Temporal lobe (tissue), 2 donors: ENCODE measurements around the gene ANAPC7.

- RAMPAGE, long total RNA = no peak
Measured at GRCh38 chr12:108622312-108622983, 11.2 kb downstream of the SELPLG start.

DNA sequence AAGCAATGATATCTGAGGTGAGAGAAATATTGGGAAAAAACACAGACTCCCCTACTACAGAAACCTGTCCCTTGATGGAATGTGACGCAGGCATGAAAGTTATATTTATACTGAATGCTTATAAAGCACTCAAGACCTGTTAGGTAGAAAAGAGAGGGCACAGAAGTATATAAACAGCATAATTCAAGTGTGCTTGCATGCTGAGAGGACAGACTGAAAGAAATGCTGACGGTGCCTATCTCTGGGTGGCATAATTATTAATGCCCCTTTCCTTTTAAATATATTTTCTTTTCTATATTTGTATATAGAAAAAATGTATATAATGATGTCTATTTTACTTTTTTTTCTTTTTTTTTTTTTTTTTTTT lies 2.7 kb upstream of the SELPLG start:
- RAMPAGE, long total RNA = no peak

GRCh38 chr12:108685300-108686318 lies 45.7 kb downstream of the CORO1C start:
- RAMPAGE, long total RNA = no peak

DNA sequence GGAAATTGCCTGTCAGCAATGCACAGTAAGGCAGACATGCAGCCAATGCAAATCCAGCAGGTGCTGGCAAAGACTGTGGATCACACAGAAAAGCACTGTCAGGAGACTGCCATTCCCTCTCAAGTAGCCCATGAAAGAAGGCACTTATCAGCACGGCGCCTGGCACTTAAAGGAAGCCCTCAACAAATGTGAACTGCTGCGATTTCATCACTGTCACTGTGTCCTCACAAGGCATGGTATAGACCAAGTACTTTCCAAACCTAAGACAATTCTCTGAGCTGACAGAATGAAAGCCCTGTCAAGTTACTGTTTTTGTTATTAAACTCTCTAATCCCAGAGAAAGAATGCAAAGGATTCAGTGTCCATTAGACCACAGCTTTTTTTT lies 38.9 kb downstream of the CORO1C start:
- RAMPAGE, long total RNA = no peak

GRCh38 chr12:108784212-108784559 lies 52.9 kb upstream of the CORO1C start:
- RAMPAGE, long total RNA = no peak

- RAMPAGE, long total RNA = no peak
Measured at GRCh38 chr12:108807394-108807812, 50.0 kb downstream of the SSH1 start.

DNA sequence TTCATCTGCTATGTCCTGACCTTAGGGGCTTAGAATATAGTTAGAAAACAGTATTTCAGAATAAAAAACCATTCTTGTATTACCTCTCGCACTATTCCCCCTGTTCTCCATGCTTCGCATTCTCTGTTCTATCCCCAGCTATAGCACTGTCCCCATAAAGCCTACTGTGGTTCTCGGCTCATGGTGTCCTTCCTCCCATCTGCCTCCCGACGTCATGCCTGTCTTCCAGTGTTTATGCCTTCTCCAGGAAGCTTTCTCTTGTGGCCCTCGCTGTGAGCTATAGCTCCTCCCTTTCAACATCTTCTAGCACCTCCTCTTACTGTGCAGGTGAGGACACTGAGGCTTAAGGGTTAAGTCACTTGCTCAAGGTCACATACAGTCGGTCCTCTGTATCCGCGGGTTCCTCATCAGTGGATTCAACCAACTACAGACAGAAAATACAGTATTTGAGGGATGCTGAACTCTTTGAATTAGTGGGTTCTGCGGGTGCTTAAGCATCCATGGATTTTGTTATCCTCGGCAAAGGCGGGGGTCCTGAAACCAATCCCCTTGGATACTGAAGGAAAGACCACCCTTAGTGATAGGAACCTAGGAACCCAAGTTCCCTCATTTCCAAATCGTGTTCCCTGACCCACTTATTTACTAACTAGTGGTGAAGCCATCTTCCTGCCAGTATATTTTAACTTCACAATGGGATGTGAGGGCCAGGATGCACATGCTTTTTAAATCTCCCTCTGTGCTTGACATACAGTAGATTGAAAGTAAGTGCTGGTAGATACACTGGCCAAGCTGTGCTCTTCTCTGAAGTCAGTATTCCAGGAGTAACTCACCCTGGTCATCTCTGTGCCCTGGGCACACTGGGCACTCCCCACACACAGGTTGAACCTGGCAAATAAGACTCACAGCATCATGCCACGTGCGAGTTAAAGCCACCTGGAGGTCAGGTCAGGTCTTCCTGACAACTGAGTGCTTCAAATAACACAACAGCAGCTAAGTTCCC lies 23.0 kb downstream of the SSH1 start:
- RAMPAGE, long total RNA = no peak

DNA sequence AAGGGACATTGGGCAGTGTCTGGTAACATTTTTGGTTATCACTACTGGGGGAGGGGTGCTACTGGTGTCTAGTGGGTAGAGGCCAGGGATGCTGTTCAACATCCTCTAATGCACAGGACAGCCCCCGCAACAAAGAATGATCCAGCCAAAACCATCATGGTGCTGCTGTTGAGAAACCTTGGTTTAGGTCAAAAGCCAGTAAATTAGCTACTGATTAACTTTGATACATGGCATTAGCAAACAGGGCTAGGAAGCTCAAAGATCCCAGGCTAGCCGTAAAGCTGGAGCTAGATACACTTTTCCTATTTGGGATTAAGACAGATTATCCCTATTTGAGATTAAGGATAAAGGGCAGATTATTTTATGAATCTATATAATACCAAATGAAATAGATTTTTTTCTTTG lies 8.8 kb downstream of the ALKBH2 start:
- RAMPAGE, long total RNA = no peak

DNA sequence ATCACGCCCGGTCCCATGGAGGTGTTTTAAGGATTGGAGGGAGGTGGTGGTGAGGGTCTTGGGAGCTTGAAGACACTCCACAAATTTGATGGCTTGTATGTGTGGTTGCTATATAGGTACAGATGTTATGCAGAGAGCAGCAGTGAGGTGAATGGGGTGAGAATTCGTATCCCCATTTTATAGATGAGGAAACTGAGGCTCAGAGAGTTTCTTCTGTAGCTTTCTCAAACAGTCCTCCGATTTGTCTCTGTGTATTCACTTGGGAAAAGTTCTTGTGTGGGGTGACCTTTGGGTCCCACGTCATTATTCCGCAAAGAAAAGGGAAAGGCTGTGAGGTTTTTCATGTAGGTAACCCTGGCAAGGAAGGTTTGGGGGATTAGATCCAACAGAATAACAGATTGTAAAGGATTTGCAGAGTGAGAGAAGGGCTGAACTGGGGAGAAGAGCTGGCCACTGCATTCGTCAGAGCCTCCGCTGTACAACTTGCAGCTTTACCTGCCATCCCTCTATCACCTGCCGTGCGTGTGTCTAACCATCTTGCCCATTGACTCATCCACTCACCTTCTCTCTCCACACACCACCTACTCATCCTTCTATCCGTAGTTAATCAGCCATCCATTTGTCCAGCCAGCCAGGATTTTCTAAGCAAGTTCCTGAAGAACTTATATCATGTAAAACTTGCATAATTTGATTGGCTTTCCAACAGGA lies 16.2 kb downstream of the ACACB start:
- RAMPAGE, long total RNA = no peak

DNA sequence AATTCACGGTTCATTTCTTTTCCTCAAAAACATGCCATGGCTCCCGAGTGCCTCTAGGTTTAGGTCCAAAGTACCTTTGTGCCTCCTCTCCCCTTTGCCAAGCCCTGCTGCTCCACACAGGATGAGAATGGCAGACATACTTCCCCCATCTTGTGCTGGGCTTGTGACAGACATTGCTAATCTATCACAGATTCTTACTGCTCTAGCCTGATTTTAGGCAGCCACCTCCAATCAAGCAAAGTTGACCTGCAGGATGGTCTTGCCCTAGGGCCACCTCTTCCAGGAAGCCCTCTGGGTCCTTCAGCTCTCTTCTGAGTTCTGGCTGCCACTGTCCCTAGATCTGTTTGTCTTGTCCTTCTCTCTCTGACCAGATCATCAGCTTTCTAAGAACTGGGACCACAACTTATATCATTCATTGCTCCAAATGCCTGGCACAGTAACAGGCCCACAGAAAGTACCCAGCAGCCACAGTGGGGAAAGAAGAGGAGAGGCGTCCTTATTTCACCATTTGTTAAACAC lies 20.5 kb downstream of the FOXN4 start:
- RAMPAGE, long total RNA = no peak

GRCh38 chr12:109290254-109290509 lies 18.9 kb downstream of the FOXN4 start:
- RAMPAGE, long total RNA = no peak

DNA sequence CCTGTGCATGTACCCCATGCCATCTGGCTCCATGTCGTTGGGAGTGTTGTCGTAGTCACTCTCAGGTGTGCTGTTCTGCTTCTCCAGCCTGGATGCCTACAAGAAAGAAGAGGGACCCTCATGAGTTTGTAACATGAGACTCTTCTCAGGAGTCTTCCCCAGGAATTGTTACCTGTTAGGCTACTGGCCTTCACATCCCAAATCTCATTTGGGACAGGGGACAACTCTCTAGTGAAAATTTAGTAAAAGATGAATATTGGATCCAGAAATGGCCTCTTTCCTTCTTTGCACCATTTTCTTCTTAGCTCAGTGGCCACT lies 39.0 kb downstream of the TCHP start:
- RAMPAGE, long total RNA = no peak

DNA sequence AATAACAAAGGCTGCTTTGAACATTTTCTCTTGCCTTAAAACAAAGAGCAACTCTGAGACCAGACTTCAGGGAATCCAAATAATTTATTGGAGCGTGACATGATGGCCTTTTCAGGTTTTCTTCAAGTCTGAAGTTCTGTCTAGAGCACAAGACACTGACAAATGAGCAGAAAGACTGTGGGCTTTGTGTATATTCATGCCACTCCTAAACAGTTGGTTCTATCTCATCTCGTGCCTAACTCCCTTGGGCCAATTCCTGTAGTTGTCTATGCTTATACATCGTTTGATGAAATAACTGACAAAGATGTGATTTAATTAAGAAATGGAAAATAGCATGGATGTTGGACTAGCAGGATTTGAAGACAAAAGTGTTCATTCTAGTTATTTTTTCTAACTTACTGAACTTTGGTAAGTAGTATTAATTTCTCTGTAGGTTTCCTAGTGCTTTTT lies 47.5 kb downstream of the IFT81 start:
- RAMPAGE, long total RNA = no peak

DNA sequence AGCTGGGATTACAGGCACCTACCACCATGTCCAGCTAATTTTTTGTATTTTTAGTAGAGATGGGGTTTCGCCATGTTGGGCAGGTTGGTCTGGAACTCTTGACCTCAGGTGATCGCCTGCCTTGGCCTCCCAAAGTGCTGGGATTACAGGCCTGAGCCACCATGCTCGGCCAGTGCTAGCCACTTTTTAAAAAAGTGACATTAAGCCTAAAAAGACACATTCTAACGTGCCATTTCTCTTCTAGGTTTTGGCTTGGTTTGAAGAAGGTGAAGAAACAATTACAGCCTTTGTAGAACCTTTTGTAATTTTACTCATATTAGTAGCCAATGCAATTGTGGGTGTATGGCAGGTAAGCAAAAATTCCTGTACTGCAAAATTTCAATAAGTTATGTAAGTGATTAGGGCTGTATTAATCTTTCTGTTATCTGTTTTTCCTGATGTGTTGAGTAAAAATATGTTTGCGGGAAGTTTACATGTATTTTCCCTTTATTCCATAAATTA lies 10.8 kb downstream of the ATP2A2 start:
- RAMPAGE, long total RNA = no peak

GRCh38 chr12:110332916-110333470 lies 51.9 kb downstream of the ATP2A2 start:
- RAMPAGE, long total RNA = no peak

- RAMPAGE, long total RNA = no peak
Measured at GRCh38 chr12:110343085-110343938, 60.2 kb downstream of the ANAPC7 start.

- RAMPAGE, long total RNA = no peak
Measured at GRCh38 chr12:110371090-110372434, 31.9 kb downstream of the ANAPC7 start.

GRCh38 chr12:110403087-110404390 lies at the start of gene ANAPC7:
Gene ANAPC7 (minus strand): TSS chr12:110403708.
- RAMPAGE, long total RNA = no peak

DNA sequence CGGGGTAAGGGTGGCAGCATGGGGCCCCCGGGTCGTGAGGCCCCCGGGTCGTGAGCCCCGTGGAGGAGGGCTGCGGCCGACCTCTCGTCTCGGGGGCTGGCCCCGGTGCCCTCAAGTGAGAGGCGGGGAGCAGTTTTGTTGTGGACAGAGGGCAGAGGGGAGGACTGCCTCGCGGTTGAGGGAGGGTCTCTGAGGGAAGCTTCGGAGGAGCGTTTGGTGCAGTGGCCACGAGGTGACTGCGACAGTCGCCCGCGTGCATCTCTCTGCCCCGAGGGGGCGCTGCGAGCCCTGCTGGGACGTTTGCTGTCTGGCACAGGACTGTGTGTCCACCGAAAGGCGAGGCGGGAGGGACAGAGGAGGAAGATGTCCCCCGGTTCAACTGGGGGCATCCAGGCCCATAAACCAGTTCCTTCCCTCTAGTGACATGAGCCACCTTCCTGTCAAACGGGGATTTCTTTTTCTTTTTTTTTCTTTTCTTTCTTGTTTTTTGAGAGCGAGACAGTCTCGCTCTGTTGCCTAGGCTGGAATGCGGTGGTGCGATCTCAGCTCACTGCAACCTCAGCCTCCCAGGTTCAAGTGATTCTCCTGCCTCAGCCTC lies 489 bp downstream of the FAM216A start:
- RAMPAGE, long total RNA = no peak

DNA sequence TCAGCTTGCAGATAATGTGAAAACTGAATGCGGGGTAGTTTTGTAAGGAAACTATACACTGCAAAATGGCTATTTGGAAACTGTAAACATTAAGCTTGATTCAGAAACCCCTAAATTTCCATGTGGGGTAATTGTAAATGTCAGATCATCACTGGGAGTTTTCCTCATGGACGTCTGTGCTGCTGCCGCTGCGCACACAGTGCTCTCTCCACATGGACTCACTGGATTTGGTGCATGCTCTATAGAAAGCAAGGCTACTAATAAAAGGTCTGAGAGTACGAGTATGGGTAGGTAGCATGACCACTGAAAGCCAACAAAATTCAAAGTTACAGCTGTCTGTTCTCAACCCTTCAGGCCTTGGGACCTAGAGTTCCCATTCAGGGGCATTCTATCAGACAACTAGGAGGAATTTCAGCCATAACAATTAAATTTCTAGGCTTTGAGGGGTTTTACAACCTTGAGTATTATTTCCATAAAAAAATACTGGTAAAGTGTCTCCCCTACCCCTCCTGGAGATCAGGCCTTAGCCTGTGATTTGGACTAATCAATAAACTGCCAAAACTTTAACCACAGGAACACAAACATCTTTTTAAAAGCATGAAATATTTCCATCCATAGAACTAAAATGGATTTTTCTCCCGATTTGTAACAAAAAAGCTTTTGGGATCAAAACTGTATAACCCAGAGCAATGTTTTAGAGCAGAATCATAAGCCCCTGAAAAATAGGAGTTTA lies 33.8 kb downstream of the RAD9B start:
- RAMPAGE, long total RNA = no peak